Pericardium (tissue), 1 donor: ENCODE measurements around a stretch of chr19.

DNA sequence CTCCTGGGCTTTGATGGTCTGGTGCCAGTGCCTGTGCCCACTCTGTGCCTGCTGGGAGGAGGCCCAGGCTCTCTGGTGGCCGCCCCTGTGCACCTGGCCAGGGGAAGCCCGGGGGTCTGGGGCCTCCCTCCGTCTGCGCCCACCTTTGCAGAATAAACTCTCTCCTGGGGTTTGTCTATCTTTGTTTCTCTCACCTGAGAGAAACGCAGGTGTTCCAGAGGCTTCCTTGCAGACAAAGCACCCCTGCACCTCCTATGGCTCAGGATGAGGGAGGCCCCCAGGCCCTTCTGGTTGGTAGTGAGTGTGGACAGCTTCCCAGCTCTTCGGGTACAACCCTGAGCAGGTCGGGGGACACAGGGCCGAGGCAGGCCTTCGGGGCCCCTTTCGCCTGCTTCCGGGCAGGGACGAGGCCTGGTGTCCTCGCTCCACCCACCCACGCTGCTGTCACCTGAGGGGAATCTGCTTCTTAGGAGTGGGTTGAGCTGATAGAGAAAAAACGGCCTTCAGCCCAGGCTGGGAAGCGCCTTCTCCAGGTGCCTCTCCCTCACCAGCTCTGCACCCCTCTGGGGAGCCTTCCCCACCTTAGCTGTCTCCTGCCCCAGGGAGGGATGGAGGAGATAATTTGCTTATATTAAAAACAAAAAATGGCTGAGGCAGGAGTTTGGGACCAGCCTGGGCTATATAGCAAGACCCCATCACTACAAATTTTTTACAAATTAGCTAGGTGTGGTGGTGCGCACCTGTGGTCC, 183.4 kb downstream of the KDM4B start:
- RRBS = no CpG with 5 or more reads among the region's 17 CpGs

- RRBS = 38% methylated on average over 9 of the region's 21 CpGs
Measured at GRCh38 chr19:5290289-5290806, 50.3 kb downstream of the PTPRS start.

DNA sequence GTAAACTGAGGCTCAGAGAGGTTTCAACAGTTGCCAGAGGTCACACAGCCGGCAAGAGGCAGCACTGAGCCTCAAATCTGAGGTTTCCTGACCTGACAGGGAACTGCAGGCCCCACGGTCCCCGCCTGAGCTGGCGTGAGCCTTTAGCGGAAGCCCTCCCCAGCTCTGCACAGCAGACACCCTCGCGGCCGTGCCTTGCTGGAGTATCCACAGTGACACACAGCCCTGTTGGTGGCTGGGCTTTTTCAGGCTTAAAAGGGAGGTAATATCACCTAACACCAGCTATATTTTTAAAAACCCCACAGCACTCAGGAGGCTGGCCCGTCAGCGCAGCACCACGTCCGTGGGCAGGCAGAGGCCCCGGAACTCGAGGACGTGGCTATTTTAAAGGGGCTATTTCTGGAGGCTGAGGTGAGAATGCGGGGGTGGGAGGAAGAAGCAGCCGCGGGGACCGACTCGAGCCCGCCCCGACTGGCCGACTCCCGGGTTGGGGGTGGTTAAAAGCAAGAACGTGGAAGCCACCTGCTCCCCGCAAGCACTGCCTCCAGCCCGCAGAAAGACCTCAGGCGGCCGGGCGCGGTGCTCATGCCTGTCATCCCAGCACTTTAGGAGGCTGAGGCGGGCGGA, 18.5 kb downstream of the PTPRS start:
- RRBS = 18% methylated on average over 8 of the region's 33 CpGs

GRCh38 chr19:5584664-5584863, 38.0 kb downstream of the SAFB2 start:
- RRBS = no CpG with 5 or more reads among the region's 5 CpGs

GRCh38 chr19:5713739-5714015, 6.3 kb downstream of the LONP1 start:
- RRBS = no CpG with 5 or more reads among the region's 7 CpGs

DNA sequence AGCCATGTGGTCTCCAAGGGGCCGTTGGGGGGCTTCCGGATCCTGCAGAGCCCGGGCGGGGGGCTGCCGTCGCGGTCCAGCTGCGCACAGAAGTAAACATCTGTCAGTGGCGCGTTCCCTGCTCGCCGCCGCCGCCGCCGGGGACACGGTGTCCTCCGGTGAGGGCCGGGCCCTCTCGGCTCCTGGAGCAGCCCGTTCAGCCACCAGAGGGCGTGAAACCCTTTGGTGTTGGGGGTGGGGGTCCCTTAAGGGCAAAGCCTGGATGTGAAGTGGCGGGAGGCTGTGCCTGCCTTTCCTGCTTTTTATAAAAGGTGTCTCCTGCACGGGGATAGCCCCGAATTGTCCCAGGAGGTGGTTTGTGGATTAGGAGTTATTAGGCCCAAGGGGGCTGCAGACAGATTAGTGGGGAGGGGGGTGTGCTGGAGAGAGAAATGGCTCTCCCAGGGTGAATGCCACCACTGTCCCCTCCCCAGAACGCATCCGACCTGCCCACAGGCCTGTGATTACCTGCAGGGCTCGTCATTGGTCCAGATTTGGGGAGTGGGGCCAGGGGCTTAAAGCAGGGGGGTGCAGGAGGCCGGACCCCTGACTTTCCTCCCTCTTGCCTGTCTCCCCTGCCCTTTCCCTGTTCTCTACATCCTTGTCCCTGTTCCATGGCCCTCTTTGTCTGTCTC, 1.1 kb downstream of the NRTN start:
- RRBS = 4% methylated on average over 15 of the region's 29 CpGs

GRCh38 chr19:5968375-5969441, 9.2 kb downstream of the RANBP3 start:
- RRBS = no CpG with 5 or more reads among the region's 19 CpGs

DNA sequence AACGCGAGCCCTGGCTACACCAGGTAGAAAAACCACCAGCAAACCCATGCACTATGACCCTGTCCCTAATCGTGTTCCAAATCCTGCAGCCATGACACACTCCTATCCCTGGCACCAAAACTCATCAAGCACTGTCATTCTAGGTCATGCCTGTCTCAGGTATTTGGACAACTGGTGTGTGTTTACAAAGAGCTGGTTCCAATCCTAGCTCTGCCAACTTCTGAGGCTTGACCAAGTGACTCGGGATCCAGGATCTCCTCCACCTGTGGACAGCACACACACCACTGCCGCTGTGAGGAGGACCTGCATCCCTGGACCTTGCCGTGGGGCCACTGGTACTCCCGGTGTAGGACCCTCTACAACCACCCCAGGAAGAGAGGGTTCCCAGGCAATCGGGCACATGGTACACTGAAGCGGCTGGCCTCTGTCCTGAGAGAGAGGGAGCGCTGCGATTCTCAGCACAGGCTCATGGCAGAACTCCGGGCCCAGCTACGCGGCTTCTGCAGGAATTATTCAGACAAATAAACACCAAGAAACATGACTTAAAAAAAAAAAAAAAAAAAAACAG, 20.4 kb downstream of the MLLT1 start:
- RRBS = no CpG with 5 or more reads among the region's 14 CpGs

- RRBS = 66% methylated on average over 6 of the region's 11 CpGs
Measured at GRCh38 chr19:6412168-6412562, 12.4 kb downstream of the KHSRP start.

DNA sequence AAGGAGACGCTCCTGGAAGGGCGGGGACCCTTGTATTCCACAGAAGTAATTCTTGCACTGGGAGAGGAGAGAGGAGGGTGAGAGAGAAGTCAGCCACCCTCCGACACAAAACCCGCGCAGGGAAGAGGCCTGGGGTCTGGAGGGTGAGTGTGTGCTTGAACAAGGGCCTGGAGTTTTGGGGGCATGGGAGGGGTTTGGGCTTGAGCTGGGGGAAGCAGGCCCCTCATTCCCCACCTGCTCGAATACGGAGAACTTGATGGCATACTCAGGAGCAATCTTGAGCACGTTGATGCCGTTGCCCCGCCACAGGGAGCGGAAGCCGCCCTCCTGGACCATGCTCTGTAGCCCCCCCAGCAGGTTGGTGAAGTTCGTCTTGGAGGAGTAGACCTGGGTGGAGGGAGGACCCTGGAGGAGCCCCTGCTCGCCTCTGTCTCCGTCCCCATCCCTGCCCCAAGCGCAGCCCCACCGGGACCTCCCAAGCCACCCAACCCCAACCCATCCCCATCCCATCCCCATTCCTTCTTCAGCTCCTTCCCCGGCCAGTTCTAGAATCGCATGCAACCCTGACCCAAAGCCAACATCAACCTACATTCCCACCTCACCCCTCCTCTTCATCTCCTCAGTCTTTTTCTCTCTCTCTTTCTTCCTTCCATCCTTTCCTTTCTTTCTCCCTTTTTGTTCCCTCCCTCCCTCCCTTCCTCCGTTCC, 3.6 kb downstream of the SLC25A41 start:
- RRBS = 38% methylated on average over 2 of the region's 20 CpGs

GRCh38 chr19:6489323-6489764, 7.8 kb upstream of the DENND1C start:
- RRBS = no CpG with 5 or more reads among the region's 10 CpGs

DNA sequence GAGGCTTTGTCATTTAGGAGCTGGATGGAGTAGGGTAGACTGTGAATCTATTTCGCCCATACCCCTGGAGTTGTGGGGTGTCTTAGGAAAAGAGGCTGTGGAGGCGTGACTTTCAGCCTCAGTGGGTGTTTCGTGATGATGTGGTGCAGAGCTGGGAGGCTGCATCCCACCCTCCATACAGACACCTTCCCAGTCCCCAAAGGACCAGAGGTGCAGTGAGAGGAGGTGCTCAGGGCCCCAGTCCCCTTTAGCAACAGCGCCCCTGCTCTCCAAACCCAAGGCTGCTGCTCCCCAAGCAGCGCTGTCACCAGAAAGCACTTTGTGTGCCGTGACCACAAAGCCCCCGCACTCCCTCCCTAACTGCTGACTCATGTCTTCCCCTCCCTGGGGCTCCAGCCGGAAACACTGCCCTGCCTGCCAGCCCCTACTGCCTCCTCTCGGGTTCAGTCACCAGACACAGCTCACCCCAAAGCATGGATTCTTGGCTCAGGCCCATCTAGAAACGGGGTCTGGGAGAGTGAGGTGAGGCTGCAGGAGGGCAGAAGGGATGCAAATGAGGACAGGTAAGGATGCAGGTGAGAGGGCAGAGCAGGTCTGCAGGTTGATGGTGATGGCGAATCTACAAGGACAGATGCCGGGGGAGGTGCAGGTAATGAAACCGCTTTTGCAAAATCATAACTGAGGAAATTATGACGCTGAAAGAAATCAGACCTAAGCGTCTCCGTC, 4.9 kb upstream of the TNFSF14 start:
- RRBS = no CpG with 5 or more reads among the region's 16 CpGs

GRCh38 chr19:6678906-6679808, 9.2 kb upstream of the TNFSF14 start:
- RRBS = 93% methylated on average over 3 of the region's 10 CpGs

DNA sequence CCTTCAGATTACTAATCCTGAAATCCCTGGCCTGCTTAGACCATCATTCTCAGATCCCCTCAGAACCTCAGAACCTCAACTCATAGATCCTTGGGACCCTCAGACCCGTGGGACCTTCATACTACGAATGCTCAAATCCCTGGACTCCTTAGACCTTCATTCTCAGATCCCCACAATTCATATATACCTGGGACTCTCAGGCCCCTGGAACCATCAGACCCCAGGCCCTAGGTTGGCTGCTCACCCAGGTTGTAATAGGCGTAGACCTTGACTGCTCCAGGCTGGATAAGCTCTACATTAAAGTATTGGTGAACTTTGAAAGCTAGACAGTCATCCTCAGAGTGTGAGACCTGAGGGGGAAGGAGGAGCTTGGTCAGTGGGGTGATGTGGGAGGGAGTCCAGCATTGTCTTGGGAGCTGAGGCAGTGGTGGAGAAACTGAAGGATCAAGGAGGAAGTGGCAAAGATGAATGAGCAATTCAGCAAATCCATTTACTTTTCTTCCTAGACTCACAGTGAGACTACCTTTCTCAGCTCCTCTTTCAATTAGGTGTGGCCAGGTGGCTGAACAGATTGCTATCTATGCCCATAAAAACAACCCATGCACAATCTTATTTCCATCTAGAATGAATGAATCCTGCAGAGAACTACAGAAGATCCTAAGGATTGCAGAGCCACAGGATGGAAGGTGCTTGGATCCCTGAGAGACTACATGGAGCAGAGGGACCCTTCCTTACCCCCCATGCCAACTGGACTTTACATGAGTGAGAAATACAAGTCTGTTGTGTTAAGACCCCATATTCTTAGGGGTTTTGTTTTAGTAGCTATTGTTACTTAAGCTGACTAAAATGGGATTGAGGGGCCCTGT, 10.2 kb upstream of the TNFSF14 start:
- RRBS = no CpG with 5 or more reads among the region's 3 CpGs

- RRBS = 2% methylated on average over 10 of the region's 16 CpGs
Measured at GRCh38 chr19:6737722-6738245, 404 bp upstream of the GPR108 start.

DNA sequence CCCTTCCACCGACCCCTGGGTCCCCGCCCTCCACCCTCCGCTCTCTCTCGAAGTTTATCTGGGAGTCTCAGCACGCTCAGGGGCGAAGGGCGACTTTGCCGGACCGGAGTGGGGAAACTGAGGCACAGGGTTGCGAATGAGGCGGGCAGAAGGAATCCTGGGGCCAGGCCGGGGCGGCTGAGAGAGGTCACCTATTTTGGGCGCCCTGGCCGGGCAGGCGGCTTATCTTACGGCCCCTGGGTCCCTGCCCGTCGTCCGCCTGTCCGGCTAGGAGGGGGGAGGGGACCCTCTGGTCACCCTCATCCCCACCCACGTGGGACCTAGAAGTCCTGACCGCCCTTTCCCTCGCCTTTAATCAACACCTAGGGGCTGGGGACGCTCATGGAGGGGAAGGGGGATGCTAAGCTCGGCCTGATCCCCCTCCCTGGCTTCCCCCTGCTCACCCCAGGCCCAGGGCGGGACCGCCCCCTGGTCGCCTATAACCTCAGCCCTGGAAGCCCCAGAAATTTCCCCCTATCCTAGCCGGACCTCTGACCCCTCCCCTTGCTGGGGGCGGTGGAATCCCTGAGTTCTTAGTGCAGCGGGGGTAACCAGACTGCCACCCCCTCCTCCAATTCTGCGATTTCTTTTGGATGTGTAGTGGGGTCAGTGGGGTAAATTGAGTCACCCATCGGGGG, 540 bp downstream of the TRIP10 start:
- RRBS = 1% methylated on average over 13 of the region's 34 CpGs

GRCh38 chr19:6765886-6766450, 1.3 kb downstream of the SH2D3A start:
- RRBS = no CpG with 5 or more reads among the region's 9 CpGs

GRCh38 chr19:6833273-6833870, 54.0 kb upstream of the ADGRE1 start:
- RRBS = no CpG with 5 or more reads among the region's 13 CpGs

GRCh38 chr19:7214071-7214818, 80.0 kb downstream of the INSR start:
- RRBS = no CpG with 5 or more reads among the region's 10 CpGs

DNA sequence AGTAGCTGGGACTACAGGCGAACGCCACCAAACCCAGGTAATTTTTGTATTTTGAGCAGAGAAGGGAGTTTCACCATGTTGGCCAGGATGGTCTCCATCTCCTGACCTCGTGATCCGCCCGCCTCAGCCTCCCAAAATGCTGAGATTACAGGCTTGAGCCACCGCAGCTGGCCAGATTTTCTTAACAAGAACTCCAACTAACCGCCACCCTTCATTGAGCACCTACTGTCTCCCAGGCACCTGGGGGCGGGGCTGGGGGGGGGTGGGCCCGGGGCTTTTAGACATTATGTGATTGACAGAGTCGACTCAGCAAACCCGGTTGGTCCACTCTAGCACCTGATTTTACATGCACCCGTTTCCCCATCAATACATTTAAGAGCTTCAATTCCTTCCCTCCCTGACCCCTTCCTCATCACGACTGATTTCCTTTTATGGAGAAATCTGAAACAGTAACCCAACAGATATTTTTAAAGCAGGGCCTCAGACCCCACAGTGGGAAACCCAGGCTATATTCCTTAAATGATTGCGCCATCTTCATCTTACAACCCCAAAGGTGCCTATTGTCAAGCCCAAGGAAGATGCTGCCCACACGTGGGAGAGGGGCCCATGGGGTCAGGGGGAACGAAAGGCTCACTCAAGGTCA, 1.9 kb downstream of the INSR start:
- RRBS = 59% methylated on average over 2 of the region's 16 CpGs